Cardiac atrium fibroblast (primary cell): ENCODE data around the gene ELL2.

DNA sequence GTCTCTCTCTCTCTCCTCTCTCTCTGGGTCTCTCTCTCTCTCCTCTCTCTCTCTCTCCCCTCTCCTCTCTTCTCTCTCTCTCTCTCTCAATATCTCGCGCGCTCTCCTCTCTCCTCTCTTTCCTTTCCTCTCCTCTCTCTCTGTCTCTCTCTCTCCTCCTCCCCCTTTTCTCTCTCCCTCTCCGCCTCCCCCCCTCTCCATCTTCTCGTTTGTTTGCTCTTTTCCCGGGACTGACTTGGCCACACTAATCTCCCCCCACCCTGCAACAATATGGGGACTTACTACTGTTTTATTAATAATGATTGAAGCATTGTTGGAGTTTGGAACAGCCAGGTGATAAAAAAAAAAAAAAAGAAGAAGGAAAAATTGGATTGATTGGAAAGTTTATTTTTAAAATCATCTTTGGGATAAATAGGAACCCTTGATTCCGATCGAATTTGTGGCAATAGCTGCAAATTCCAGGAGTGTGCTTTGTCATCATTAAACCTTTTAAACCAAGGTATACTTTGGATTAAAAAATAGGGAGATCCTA, 1.0 kb upstream of the NR2F1 start:
- RAMPAGE, long total RNA: no peak

- RAMPAGE, long total RNA: no peak
Observed at GRCh38 chr5:93582688-93583014, 371 bp upstream of the NR2F1 start.

DNA sequence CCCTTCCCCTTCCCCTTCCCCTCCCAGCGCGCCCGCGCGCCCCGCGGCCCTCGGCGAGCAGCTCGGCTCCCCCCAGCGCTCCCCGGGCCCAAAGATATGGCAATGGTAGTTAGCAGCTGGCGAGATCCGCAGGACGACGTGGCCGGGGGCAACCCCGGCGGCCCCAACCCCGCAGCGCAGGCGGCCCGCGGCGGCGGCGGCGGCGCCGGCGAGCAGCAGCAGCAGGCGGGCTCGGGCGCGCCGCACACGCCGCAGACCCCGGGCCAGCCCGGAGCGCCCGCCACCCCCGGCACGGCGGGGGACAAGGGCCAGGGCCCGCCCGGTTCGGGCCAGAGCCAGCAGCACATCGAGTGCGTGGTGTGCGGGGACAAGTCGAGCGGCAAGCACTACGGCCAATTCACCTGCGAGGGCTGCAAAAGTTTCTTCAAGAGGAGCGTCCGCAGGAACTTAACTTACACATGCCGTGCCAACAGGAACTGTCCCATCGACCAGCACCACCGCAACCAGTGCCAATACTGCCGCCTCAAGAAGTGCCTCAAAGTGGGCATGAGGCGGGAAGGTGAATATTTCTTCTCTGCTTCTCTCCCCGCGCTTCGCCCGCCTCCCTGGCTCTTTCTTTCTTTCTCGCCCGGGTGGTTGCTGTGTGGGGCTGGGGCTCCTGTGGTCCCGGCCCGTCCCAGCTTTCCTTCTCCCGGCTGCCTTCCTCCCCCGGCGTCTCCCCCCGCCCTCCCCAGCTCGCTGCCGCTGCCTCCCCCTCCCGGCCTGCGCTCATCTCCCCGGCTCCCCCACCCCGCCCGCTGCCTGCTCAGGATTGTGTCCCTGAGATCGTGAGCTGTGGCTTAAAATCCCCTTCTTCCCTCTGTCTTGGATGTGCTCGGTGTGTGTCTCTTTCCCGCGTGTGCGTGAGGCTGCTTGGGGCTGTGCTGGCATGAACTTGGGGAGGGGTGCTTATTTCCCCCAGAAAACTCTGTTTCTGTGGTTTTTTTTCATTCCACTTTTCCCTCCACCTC, 2.2 kb downstream of the NR2F1 start:
- RAMPAGE, long total RNA: no peak

GRCh38 chr5:93682918-93683966, 58.2 kb downstream of the POU5F2 start:
- RAMPAGE, long total RNA: start-site peak on the minus strand at chr5:93683809-93683817, 433 and 413 reads in 2 replicates

GRCh38 chr5:93960136-93960567, 151.3 kb downstream of the FAM172A start:
- RAMPAGE, long total RNA: no peak

- RAMPAGE, long total RNA: no peak
Observed at GRCh38 chr5:95177932-95178658, 106.8 kb downstream of the MCTP1 start.

DNA sequence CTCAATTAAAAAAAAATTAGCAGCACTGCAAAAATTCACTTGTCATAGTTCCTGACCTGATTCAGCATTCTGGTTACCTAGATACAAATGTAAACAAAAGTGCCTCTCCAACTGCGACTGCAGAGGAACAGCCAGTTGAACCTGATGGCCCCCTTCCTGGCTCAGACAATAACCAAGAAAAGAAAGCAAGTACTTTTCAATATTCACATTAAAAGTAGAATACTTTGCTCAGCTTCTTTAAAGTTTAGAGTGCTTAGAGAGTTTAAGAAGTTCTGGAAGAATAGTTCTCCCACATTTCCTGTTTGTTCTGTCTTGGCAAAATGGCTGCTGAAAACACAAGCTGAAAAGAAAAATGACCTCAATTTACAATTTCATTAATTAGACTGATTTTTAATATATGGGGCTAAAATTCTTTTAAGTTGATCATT, 1.6 kb downstream of the FAM81B start:
- RAMPAGE, long total RNA: no peak

DNA sequence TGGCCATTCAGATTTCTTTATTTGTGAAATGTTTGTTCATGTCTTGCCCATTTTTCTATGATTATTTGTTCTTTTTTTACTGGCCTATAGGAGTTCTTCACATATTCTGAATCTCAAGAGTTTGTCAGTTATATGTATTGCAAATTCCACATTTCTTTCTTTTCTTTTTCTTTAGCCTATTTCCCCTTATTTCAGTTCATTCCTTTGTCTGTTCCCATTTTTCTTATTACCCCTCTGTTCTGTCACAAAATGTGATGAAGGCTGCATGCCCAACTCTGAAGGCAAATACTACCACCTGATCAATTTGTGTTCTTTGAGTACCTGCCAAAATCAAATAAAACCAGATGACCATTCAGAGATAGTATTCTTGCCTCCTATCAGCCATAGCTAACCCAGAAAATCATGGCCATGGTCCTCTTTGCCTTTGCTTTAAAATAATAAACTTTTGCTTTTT, 3.2 kb downstream of the RFESD start:
- RAMPAGE, long total RNA: no peak

DNA sequence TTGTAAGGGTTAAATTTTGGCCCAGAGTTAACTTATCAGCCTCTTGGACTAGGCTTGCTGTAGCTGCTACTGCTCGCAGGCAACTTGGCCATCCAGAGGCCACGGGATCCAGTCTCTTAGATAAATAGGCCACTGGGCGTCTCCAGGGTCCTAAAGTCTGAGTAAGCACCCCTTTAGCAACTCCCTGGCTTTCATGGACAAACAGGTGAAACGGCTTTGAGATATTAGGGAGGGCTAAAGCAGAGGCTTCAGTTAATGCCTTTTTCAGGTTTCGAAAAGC, 20.8 kb upstream of the RHOBTB3 start:
- RAMPAGE, long total RNA: no peak

DNA sequence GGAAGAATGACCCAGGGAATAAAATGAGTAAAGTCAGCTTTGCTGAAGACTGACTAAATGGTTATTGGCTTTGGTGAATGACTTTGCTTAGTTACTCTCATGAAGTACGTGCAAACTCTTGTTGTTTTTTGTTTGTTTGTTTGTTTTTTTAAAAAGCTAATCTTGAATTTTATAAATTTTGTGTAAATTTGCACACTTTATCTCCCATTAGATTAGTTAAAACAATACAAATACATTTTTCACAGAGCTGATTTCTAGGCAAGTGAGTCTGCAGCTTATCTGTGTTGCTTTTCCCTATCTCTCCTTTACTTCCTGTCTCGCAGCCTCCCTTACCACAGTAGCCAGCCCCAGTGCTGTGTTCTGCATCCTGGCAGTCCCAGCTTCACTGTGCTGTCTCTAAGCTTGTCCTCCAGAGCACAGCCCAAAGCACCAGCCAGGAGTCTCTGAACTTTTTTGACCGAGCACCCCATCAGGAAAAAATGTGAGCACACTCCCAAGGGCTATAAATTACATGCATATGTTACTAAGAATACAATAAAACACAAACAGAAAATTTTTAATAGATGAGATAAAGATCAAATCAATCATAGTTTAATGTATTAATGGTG, 7.6 kb upstream of the RHOBTB3 start:
- RAMPAGE, long total RNA: no peak

DNA sequence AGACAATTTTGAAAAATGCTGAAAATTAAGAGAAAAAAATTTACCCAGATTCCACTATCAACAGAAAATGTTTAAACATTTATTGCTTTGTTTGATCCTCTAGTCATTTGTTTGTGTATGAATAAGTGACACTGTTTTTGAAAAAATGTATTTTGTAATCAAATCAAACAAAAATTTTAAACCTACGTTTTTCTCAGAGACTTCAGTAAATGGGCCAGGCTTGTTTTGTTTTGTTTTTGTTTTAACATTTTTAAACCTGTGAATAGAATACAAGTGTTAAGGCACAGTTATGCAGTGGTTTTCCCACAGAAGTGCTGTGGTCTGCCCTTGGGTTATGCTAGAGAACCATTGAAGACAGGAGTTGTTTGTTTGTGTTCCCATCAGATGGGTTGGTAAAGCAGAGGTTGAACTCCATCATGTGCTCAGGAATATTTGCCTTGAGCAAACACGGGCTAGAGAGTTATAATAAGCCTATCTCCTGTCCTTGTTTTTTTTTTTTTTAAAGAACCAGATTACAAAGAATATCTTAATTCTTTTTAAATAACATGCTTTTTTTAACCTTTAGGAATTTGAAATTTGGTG, 28.4 kb downstream of the RHOBTB3 start:
- RAMPAGE, long total RNA: no peak

GRCh38 chr5:95760120-95761130, 29.3 kb downstream of the RHOBTB3 start:
- RAMPAGE, long total RNA: no peak

GRCh38 chr5:95762539-95763741, 31.8 kb downstream of the RHOBTB3 start:
- RAMPAGE, long total RNA: no peak

GRCh38 chr5:95803925-95804339, 18.6 kb downstream of the GLRX start:
- RAMPAGE, long total RNA: no peak

DNA sequence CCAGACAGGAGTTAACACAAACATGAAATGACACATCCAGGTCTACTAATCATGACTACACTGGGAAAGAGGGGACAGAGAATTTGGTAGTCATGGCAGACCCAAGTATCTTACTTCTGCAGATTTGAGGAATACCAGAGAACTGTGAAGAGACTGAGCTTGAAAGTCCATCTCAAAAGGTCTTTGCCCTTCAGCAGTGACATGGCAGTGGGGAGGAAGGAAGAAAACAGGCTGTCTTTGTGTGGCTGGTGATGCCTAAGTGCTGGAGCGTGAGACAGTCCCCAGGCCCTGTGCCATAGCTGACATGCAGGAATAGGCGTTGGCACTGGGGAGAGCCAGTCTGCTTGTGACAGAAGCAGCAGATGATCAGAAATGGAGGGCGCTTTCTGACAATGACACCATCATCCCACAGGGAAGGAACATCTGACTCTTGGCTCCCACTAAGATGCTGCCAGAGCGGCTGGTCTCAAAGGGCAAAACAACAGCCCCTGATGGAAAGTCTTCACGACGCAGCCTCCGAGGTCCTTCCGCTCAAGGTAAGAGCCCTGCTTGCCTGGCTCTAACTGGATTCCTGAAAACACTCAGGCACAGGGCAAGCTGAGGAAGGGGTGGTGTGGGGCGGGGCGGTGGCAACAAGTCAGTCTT, 15.5 kb upstream of the GLRX start:
- RAMPAGE, long total RNA: no peak

GRCh38 chr5:95842982-95843619, 20.6 kb upstream of the GLRX start:
- RAMPAGE, long total RNA: no peak

DNA sequence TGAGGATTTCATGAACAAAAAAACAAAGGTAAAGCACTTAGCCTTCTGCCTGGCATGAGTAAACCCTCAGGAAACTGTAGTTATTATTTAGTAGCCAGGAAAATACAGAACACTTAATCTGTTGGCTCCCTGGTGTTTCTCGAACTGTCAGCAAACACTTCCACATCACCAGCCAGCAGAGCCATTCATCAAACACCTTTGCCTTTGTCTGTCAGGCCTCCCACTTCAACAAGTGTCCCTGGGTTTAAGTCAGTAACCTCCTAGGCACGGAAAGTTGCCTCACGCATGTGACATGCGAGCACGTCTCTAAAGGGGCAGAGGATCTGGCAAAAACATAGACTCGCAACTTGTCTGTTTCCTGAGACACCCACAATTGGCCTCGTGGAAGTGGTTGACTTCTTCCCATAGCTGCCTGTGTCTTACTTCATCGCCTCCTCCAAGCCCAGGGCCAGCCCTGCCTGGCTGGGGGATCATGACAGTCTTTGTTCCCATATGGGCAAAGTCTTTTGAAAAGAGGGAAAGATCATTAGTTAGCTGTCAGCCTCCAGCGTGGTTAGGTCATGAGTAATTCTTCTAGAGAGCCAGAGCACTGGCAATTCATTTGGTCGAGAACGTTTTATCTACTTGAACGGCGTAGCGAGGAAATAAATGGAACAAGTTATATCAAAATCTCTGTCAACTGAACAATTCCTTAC, 35.5 kb upstream of the GLRX start:
- RAMPAGE, long total RNA: no peak

DNA sequence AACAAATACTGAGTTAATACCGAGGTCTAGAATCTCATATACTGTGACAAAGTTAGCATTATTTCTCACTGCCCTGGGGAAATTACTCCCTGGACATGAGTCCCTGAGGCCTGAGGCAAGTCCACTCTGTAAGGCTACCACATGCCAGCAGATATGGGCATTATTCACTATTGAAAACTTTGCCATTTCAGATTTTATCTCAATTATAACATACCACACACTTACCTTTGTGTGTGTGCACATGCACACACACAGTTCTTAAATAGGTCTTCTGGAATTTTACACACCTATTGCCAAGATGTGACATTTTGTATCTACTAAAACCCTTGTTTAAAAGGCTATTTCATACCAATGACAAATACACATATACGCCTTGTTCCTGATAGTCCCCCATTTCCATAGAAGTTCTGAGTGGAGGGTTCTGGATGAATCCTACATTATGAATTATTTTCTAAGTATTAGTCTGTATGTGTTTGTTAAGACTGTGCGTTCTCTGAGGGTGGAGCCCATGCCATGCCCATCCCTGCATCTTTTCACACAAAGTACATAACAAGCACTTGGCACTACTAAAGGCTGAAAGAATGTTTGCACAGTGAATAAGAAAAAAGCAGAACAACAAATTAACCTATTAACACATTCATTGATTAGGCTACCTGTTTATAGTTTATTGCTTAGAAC, 22.7 kb downstream of the ELL2 start:
- RAMPAGE, long total RNA: no peak

- RAMPAGE, long total RNA: no peak
Observed at GRCh38 chr5:95961297-95961941, at the start of gene ELL2. TSS of gene ELL2 (minus strand) at chr5:95961851.

GRCh38 chr5:96235780-96235993, 197.4 kb downstream of the PCSK1 start:
- RAMPAGE, long total RNA: no peak